ENCODE measurements around a stretch of chr4.

- RRBS = 52% methylated on average over 8 of the region's 27 CpGs
Measured at GRCh38 chr4:3744029-3744700, 22.0 kb upstream of the ADRA2C start.

DNA sequence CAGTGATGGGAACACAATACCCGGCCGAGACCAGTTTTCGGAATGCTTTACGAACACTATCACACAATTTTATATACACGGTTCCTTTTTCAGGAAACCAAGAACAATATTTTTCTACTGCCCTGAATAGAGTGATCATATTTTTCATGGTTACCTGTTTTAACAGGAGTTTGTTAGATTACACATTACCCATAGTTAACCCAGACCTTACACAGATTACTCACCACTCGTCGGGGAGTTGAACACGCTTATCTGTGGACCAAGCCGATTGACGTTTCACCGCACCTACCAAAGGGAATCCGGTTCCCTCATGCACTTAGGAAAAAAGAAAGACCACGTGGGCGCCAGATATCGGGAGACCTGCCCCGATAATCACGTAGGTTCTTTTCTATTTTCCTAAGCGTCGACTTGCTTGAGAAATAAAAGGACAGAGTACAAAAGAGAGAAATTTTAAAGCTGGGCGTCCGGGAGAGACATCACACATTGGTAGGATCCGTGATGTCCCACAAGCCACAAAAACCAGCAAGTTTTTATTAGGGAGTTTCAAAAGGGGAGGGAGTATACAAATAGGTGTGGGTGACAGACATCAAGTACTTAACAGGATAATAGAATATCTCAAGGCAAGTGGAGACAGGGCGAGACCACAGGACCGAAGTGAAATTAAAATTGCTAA, 178.8 kb downstream of the OTOP1 start:
- RRBS = no CpG with 5 or more reads among the region's 24 CpGs

DNA sequence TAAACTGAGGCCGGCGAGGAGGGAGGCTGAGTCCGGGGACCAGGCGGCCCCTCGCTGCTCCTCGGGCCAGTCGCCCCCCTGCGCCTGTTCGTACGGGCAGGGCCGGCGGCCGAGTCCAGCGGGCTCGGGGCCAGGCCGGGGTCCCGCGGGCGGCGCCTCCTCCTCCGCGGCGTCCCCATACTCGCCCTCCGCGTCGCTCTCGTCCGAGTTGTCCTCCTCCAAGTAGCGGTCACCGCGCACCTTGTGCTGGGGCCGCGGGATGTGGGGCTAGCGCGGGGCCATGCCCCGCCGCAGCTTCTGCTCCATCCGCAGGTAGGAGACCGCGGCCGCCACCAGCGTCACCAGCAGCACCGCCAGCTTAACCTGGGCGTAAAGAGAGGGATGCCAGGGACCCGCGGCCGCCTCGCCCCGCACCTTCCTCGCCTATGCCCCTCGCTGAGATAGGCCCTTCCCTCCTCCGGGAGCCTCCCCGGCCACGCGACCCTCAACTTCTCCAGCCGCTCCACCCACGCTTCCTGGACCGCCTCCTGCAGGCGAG, 83.3 kb downstream of the OTOP1 start:
- RRBS = no CpG with 5 or more reads among the region's 60 CpGs

- RRBS = no CpG with 5 or more reads among the region's 11 CpGs
Measured at GRCh38 chr4:4388420-4388961, 1.6 kb downstream of the NSG1 start.

DNA sequence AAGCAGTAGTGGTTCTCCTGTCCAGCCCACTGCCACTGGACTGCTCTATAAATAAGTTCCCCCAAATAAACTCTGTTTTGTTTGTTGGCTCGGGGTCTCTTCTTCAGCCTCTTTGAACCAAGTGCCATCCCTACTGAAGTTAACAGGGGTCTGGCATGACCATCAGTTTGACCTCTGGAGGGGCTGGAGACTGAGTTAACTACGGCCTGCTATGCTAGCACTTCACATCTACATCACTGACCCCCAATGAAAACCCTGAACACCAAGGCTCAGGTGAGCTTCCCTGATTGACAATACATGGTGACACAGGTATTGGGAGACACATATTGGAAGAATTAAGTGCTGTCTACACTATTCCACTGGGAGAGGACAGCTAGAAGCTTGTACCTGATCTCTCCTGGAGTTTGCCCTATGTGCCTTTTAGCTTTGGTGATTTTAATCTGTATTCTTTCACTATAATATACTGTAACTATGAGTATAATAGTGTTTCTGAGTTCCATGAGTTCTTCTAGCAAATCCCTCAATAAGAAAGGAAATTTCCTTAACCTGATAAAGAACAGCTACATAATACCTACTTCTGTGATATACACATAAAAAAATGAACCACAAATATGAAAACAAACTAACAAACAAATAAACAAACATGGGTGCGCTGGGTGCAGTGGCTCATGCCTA, 57.4 kb downstream of the NSG1 start:
- RRBS = no CpG with 5 or more reads among the region's 3 CpGs

DNA sequence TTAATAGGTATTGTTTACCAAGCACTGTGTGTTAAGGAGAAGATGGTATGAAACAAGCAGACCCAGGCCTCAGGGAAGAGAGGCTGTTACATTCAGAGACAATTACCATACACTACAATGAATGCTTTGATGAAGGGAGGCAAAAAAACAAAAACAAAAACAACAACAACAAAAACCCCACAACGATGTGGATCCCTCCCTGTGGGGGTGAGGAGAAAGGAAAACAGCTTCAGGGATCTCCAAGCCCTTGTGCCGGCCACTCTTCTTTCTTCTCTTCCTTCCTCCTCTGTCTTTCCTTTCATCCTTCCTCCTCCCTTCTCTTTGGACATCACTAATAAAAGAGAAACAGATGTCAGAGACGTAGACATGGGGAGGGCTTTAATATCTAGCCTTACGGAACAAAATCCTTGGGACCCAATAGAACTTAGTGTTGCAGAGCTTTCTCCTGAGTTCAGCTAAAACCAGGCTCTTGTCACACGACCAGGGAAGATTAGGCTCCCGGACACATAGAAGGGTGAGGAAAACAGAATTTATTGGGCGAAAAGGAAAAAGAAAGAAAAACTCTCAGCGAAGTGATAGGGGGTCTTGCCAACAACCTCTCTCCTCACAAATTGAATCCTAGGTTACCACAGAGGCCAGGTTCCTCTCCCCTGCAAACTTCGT, 18.8 kb upstream of the STX18 start:
- RRBS = no CpG with 5 or more reads among the region's 9 CpGs

DNA sequence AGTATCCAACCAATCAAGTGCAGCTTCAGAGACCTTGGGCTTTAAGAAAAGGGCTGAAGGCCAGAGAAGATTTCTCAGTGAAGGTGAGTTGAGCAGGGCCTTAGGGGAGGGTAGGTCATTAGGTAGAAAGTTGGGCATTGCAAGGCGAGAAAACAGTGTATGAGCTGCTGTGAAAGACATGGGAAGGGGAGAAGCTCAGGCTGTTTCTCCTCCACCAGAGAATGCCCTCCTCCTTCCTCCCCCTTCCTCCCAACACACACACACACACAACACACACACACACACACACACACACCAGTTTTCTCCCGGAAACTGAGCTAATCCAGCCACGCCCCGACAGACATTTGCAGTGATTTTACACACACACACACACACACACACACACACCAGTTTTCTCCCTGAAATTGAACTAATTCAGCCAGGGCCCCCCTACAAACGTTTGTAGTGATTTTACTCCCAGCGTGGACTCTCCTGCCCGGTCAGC, 32.8 kb upstream of the STX18 start:
- RRBS = no CpG with 5 or more reads among the region's 7 CpGs

DNA sequence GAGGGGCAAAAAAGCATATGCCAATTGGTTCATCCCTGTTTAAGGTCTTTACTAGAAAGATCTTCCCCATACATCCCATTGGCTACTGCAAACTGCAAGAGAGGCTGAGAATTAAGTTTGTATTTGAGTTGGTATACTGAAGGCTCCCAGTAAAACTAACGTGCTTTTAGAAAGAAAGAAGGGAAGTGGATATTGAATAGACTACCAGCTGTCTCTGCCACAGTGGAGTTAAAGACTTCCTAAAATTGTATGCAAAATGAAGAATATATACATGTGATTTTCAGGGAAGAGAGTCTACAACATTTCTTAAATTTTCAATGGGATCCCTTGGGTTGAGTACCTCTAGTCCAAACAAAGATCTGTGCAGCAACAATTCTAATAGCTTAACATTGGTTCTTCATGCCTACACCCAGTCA, 62.9 kb upstream of the MSX1 start:
- RRBS = no CpG with 5 or more reads among the region's 1 CpG

DNA sequence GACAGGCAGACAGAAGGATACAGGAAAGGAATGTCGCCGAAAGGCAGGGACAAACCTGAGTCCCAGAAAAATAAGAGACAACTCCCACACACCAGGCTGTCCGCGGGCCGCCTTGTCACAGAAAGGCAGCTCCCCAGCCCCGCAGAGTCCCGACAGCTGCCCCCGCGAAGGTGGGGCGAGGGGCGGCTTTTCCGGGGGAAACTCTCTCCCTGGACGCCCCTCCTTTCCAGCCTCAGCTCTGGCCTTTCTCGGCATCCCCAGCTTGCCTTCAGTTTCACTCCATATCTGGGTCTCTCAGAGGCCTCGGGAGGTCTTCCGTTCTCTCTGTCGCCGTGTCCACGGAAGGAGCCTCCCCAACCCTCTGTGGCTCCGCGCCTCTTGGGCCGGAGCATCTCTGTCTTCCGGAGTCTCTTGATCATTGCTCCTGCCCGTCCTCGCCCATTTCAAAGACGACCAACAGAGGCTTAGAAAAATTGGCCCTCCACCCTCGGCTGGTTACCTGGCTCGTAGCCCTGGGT, 6.1 kb upstream of the MSX1 start:
- RRBS = no CpG with 5 or more reads among the region's 28 CpGs

DNA sequence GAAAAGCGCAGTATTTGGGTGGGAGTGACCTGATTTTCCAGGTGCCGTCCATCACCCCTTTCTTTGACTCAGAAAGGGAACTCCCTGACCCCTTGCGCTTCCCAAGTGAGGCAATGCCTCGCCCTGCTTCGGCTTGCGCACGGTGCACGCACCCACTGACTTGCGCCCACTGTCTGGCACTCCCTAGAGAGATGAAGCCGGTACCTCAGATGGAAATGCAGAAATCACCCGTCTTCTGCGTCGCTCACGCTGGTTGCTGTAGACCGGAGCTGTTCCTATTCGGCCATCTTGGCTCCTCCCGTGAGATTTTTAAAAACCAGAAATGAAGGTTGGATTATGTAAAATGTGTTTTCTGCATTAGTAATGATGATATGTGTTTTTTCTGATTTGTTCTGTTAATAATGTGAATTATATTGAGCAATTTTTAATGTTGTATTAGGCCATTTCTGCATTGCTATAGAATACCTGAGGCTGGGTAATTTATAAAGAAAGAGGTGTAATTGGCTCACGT, 59.6 kb downstream of the CYTL1 start:
- RRBS = no CpG with 5 or more reads among the region's 18 CpGs

- RRBS = no CpG with 5 or more reads among the region's 5 CpGs
Measured at GRCh38 chr4:5437133-5437453, 271.3 kb downstream of the EVC2 start.

- RRBS = no CpG with 5 or more reads among the region's 2 CpGs
Measured at GRCh38 chr4:5526028-5526450, 182.3 kb downstream of the EVC2 start.

- RRBS = no CpG with 5 or more reads among the region's 21 CpGs
Measured at GRCh38 chr4:5730600-5731535, 19.9 kb downstream of the EVC start.

DNA sequence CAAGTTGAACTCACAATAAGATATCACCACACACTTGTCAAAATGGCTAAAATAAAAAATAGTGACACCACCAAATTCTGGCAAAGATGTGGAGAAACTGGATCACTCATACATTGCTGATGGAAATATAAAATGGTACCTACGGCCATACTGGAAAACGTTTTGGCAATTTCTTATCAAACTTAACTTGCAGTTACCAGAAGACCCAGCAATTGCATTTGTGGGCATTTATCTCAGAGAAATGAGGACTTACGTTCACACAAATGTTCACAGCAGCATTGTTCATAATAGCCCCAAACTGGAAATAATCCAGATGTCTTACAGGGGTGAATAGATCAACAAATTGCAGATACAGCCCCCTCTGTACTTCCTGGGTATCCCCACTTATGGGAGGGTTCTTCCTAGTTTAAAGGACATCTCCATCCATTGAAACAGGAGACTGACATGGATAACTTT, 29.9 kb downstream of the EVC start:
- RRBS = no CpG with 5 or more reads among the region's 3 CpGs

DNA sequence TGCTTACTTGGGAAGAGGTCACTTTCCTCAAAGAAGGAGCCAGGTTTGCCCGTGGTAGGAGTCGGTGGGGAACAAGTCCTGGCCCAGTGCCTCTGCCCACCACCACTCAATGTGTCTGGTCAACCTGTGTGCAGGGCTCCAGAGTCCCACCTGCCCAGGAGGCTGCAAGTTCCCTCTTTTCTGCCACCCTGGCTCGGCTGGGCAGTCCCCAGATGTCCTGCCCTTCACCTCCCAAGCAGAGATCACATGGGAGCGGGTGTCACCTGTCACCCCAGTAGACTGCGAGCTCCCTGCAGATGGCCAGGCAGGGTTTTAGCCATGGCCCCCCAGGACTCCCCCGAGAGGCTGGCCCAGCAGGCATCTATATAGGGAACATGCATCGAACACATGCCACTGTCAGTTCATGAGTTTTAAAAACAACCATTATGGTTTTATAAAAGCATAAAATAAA, 106.6 kb downstream of the JAKMIP1 start:
- RRBS = no CpG with 5 or more reads among the region's 7 CpGs

DNA sequence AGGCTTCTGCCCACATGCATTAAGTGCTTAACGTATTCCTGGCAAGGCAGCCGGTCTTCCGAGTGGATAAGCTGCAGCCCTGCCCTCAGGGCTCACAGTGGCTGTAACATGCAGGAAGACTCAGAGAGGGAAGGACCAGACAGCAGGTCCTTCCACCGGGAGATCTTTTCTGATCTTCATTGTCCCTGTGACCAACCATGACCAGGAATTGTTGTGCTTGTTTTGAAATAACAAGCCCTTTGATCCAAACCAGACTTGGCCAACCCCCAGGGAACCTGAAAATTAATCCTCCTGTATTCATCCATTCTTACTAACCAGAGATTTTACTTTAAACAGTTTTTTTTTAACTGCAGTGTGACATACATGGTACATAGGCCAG, 3.9 kb downstream of the WFS1 start:
- RRBS = 15% methylated on average over 3 of the region's 4 CpGs

DNA sequence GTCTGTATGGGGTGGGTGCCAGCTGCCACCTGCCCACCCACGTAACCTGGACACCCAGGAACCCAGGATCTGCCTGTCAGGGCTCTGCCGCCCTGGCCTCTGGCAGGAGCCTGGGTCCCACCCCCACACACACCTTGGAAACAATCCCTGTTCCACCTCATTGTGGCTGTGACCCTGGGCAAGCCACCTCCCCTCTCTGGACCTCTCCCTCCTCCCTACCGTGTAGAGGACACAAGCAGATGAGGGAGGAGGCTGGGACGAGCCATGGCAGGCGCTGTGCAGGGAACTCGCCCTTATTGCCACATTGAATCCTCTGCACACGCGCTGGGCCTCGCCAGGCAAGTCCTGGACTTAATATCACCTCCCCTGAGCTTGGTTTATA, 81.3 kb downstream of the PPP2R2C start:
- RRBS = no CpG with 5 or more reads among the region's 9 CpGs

DNA sequence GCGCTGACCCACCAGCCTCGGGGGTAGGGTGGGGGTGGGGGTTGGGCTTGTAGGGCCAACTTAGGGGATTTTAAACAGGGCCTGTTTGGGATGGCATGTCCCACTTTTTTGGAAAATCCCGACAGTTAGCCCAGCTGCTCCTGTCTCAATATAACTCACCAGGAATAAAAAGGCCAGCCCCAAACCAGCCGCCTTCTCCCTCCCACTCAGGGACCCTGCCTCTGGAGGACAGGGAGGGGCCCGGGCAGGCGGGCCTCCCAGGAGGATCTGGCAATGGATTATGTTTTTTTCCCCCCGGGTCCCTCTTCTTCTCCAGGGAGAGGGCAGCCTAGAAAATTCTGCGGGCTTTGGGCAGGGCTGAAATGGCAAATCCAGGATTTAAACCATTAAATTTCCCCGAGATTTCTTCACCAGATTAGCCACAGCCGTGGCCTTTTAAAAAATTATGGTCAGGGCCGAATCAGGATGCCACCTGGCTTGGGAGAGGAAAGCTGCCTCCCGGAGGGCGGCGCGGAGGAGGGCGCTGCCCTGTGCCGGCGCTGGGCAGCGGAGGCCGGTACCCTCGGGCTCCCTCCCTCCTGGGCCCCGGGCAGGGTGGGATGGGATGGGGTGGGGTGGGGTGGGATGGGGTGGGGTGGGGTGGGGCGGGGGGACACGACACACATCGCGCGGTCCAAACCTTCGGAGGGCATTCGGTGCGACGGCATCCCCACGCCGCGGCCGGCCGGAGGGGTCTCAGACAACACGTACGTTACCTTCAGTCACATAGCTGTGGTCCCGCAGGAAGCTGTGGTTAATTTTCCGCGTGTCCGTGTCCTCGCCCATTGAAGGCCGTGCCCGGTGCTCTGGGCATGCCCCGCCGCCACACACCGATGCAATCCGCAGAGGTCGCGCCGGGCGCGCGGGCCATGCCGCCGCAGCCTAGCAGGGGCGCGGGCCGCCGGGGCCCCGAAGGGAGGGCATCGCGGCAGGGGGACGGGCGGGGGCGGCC, 714 bp downstream of the PPP2R2C start:
- RRBS = 5% methylated on average over 35 of the region's 67 CpGs

DNA sequence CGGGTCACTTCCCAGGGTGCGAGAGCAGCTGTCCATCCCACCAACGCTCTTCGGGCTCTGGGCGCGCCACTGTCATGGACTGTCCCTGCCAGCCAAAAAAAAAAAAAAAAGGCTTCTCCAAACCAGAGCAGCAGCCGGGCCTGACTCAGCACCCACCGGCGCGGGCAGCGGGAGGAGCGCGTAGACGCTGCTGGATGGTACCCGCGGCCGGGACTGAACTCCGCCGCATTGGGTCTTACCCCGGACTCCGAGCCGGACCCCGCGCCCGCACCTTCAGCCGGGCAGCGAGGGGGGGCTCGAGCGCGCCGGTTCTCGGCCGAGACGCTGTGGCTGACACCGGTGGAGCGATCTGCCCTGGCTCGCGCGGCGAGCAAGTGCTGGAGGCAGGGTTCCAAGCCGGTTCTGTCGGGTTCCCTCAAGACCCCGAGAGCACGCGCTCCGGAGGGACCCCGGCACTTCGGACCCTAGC, 12.1 kb upstream of the MAN2B2 start:
- RRBS = 4% methylated on average over 25 of the region's 48 CpGs

DNA sequence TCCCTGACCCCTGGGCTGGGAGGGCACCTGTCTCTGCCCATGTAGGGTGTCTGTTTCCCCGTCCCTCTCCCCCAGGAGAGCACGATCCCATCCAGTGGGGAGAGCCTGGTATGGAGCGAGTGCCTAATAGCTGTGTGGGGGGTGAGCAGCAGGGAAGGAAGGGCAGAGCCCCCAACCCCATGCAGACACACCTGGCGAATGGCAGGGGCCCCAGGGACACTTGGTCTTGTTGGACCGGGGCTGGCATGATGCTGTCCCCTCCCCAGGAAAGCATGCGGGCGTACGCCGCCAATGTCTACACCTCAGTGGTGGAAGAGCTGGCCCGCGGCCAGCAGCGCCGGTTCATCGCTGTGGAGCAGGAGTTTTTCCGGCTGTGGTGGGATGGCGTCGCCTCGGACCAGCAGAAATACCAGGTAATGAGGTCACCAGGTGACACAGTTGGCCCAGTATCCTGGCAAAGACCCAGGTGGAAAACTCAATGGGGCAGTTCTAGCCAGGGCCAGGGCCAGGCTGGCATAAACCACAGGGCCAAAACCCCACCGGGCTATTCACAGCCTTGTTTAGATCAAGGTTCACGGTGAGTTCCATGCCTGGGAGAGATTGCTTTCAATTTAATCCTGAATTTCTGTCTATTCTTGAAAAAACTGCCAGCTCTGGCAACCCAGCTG, 1.5 kb downstream of the MAN2B2 start:
- RRBS = no CpG with 5 or more reads among the region's 20 CpGs